Ishikawa (cell line): ENCODE results near the gene WBP4.

DNA sequence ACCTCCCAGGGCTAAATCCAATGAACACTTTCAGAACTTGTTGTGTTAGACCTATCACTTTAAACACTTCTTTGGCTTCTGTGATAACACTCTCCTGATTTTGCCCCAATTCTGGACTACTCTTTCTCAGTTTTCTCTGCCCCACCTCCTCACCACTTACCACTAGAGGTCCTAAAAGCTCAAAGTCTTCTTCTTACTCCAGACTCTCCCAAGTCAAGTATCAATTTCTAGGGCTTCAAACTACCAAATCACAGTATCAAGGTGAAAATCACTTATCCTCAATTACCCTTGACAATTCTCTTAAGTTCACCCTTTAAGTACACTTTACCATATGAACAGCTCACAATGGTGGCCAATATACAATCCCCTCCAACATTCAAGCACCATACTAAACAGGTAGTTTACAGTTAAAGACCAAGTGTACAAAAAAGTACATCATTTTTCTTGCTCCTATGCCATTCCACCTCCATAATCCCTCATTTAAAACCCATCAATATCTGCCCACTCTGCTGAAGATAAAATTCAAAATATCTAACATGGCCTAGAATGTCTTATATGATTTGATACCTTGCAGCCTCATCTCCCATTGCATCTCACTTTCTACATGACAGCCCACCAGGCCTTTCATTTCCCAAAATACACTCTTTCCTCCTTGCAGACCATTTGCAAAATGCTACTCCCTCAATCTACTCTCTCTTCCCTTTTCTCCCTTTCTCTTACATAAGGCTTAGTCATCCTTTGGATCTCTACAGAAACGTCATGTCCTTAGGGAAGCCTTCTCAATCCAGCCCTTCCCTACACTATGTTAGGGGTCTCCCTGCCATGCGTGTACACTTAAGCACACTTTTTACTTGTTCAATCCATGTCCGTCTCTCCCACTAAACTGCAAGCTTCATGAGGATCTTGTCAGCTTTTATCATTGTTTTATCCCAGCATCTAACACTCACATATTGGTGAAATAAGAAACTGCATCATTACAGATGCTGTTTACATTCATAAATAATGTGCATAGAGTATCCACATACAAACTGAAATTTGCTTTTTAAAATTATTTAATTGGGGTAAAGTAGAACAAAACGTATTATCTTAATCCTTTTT is 12.0 kb upstream of the WBP4 start:
- RRBS, result no CpG with 5 or more reads among the region's 4 CpGs

GRCh38 chr13:41057847-41058732 is 3.2 kb upstream of the WBP4 start:
- RRBS, result no CpG with 5 or more reads among the region's 8 CpGs

DNA sequence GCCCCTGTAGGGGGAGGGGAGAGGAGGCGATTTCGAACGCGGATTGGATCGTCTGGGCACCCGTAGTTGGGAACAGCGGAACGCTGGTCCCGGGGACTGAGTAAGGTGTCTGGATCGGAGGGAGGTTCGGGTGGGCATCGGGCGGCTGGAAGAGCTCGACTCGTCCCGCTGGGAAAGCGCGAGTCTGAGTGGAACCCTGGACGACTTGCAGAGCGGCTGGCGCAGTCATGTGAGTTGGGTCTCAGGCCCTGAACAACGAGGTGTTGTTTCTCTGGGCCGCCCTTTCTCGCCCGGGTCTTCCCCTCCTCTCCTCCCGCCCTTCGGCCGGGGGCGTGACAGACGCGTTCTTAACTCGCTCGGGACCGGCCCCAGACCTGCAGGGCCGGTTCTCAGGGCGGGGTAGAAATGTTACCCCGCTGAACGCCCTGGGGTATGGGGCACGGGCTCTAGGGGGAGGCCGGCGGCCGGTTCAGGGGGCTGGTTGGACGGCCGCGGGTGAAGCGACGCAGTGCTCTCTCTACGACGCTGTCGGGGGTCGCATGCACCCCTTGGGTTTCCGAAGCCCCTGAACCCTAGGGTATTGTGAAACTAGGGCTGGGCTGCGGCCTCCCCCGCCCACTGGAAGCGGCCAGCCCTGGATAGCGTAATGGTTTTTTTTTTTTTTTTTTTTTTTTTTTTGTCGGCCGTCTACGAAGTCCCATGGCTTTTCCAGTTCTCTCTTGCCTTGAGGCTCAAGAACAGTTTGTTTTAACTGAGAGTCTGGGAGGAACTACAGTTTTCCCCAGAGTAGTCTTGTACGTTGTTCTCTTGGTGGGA is at the start of gene WBP4:
WBP4 (plus strand) TSS at position 63 of the 816 bp plus-strand sequence.
- RRBS, result 1% methylated on average over 9 of the region's 60 CpGs

DNA sequence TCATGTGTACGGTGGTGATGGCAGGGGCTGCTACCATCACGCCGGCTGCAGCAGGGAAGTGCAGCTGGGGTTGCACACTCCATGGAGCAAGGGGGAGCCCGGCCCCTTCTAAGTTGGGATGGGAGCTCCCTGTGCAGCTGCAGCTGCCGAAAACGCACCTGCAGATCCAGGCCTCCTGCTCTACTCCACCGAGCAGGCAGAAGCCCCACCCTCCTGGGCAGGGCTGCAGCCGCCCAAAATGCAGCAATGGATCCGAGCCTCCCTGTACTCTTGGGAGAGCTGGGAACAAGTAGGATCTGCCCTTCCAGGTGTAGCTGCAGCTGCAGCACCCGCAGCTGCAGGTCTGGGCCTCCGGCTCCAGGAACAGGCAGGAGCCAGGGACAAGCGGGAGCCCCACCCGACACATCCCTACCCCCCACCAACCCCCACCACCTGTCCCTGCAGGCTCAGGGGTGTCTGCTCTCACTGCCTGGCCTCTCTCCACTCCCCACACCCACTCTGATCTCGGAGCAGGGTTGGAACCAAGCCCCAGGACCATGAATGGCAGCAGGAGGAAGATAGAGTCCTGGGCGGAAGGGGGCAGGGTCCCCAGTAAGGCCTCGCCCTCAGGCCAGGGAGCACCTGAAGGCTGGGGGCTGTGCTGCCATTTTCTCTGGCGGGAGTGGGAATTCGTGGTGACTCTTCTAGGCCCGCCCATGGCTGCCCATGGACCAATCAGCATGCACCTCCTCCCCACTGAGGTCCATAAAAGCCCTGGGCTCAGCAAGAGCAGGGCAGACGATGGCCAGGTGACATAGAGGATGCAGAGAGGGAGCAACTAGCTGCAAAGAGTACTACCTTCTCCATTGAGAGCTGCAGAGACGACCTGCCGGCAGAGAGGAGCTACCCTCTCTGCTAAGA is 25.2 kb downstream of the KBTBD6 start:
- RRBS, result 57% methylated on average over 1 of the region's 22 CpGs

DNA sequence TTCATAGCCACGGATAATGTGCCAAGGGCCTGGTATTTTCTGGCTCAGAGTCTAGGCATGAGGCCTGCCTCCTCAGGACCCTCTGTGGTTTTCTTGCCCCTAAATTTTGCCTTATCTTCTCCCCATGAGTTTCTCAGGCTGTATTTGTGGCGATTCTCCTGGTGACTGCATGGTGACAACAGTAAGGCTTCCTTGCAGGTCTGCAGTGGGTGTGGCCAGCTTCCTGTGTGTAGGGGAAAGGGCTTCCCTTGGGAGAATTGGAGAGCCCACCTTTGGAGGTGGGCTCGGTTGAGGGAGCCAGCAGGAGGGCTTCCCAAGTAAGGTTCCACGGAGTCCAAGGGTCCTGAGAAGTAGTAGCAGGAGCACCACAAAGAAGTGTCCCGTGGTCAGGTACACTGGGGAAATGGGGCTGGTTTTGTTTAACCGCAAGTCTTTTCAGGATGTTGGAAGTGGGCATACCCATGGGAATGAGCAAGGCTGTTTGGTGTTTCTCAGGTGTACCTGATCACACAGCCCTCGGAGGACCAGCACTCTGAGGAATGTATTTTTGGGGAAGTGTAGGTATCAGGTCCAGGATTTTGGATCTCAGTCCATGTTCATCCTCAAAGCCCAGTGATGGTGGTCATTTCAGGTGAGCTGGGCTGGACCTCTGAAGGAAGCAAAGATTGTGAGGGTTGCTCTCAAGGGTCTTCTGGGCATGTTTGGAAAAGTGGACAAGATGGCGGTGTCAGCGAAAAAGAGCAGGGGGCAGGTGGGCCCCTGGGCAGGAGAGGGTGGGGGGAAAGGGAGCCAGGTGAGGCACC is 7.0 kb downstream of the RGCC start:
- RRBS, result no CpG with 5 or more reads among the region's 9 CpGs

DNA sequence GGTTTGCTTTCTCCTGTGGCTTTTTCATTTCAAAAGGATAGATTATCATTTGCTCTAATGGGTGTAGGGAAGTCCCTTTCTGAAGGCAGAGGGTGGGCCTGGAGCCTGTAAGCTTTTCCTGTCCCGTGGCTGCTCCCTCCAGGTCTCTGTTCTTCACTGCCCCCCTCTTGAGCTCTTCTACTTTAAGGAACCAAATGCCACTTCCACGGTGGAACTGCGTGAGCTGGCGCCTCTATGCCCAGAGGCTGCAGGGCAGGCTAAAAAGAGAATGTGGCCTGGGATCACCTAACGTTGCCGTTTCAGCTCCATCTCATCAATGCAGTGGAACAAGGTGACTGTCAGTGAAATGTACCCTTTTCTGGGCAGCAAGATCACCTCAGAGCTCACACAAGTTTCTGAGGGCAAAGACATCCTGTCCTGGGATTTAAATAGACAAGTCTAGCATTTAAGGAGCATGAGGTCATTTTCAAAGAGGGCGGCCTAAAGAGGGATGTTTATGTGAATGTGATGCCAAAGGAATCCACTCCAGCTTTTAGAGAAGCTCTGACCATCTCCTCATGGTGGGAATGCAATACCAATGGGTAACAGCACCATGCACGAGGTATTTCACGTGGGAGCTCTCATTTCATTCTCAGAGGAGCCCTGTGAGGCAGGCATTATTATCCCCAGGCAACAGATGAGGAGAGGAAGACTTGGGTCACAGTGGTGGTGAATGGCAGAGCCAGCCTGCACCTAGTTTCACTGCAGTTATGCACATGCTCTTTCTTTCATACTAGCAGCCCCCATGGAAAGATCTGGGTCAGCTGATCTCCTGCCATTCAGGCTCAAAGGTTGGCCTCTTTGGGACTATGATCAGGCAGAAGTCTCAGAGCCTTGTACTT is 39.2 kb downstream of the RGCC start:
- RRBS, result no CpG with 5 or more reads among the region's 9 CpGs

GRCh38 chr13:41691206-41691515 is 233.8 kb downstream of the RGCC start:
- RRBS, result no CpG with 5 or more reads among the region's 1 CpG

DNA sequence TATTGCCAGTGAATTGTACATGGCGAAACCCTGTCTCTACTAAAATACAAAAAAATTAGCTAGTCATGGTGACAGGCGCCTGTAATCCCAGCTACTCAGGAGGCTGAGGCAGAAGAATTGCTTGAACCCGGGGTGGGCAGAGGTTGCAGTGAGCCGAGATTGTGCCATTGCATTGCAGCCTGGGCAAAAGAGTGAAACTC is 96.2 kb downstream of the VWA8 start:
- RRBS, result no CpG with 5 or more reads among the region's 4 CpGs

GRCh38 chr13:42083337-42083985 is 35.0 kb downstream of the DGKH start:
- RRBS, result no CpG with 5 or more reads among the region's 19 CpGs

- RRBS, result 17% methylated on average over 3 of the region's 14 CpGs
Measured at GRCh38 chr13:42271267-42271729, 654 bp upstream of the AKAP11 start.

GRCh38 chr13:42320291-42321013 is 48.5 kb downstream of the AKAP11 start:
- RRBS, result no CpG with 5 or more reads among the region's 9 CpGs

- RRBS, result no CpG with 5 or more reads among the region's 29 CpGs
Measured at GRCh38 chr13:42574889-42575346, 966 bp downstream of the TNFSF11 start.

GRCh38 chr13:42575749-42576507 is 2.0 kb downstream of the TNFSF11 start:
- RRBS, result no CpG with 5 or more reads among the region's 11 CpGs

- RRBS, result no CpG with 5 or more reads among the region's 10 CpGs
Measured at GRCh38 chr13:42990397-42991214, 1.4 kb downstream of the EPSTI1 start.

DNA sequence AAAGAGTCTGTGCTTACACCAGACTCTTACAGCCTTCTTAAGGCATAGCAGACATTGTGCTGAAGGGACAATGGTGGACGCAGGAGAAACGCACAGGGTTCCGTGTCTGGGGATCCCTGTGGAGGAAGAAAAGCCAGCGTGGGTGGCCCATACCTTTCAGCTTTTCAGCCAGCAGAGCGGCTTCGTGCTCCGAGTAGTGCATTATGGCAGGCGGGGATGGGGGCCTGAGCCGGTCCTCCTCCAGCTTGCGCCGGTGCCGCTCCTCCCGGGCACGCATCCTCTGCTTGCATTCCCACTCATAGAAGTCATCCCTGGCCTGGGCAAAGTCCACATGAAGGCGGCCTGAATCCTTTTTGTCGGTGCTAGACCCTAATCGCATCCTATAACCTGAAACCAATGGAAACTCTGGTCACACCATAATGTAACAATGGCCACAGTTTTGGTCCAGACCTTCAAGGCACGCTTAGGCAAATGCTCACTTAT is 332.4 kb downstream of the DNAJC15 start:
- RRBS, result no CpG with 5 or more reads among the region's 18 CpGs

DNA sequence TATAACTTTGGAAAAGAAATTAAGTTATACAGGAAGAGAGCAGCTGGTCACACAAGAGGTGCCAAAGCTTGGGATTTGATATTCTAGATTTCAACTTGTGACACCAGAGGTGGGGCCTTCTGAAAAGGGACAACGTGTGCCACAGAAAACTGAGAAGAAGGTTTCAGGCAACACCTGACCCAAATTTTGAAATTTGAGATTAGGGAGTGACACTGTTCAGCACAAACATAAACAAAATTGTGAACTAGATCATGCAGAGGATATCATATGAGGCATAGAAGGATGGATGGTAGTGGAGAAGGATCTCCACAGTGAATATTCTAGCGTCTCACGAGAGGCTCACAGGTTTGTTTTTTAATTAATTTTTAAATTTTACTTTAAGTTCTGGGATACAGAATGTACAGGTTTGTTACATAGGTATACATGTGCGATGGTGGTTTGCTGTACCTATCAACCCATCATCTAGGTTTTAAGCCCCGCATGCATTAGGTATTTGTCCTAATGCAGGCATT is 379.6 kb downstream of the ENOX1 start:
- RRBS, result no CpG with 5 or more reads among the region's 5 CpGs

DNA sequence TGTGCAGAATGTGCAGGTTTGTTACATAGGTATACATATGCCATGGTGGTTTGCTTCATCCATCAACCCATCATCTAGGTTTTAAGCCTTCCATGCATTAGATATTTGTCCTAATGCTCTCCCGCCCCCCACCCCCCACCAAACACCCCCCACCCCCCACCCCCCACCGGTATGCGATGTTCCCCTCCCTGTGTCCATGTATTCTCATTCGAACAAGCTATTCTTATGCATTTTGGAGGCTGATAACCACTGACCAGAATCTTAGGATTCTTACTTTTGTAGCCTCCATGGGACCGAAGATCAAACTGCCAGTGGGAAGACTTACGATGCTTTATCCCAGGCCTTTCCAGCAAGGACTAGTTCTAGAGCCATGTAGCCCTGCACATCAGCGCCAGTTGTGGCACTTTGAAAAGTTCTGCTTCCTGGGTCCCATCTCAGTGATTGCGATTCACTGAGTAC is 18.7 kb upstream of the ENOX1 start:
- RRBS, result no CpG with 5 or more reads among the region's 8 CpGs

- RRBS, result no CpG with 5 or more reads among the region's 1 CpG
Measured at GRCh38 chr13:43921265-43921685, 41.6 kb downstream of the LACC1 start.

GRCh38 chr13:43938878-43939569 is 59.3 kb downstream of the LACC1 start:
- RRBS, result no CpG with 5 or more reads among the region's 2 CpGs